BJ (cell line): ENCODE measurements around a stretch of chr9.

- CAGE, long polyA plus RNA: no peak
- RRBS: no CpG with 5 or more reads among the region's 7 CpGs
Observed at GRCh38 chr9:113166410-113166940, 15.7 kb downstream of the SLC31A2 start.

DNA sequence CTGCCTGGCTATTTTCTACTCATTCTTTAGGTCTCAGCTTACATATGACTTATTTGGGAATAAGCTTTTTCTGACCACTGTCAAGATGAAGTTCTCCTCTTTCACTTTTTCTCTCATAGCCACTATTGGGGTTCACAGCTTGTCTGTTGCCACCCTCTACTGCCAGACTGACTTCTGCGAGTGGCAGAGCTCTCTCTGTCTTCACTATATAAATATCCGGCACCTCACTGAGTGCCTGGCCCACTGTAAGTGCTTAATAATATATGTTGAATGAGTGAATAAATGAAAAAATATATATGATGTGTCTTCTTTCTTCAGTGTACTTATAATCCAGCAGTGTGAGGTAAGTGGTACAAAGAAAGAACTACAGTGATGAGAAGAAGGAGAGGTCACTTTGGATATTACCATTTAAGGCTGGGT, 15.0 kb upstream of the RGS3 start:
- CAGE, long polyA plus RNA: no peak
- RRBS: no CpG with 5 or more reads among the region's 2 CpGs

- CAGE, long polyA plus RNA: no peak
- RRBS: no CpG with 5 or more reads among the region's 6 CpGs
Observed at GRCh38 chr9:113463952-113464475, 487 bp downstream of the RGS3 start.

GRCh38 chr9:113492139-113492830, 28.8 kb downstream of the RGS3 start:
- CAGE, long polyA plus RNA: no peak
- RRBS: no CpG with 5 or more reads among the region's 9 CpGs

DNA sequence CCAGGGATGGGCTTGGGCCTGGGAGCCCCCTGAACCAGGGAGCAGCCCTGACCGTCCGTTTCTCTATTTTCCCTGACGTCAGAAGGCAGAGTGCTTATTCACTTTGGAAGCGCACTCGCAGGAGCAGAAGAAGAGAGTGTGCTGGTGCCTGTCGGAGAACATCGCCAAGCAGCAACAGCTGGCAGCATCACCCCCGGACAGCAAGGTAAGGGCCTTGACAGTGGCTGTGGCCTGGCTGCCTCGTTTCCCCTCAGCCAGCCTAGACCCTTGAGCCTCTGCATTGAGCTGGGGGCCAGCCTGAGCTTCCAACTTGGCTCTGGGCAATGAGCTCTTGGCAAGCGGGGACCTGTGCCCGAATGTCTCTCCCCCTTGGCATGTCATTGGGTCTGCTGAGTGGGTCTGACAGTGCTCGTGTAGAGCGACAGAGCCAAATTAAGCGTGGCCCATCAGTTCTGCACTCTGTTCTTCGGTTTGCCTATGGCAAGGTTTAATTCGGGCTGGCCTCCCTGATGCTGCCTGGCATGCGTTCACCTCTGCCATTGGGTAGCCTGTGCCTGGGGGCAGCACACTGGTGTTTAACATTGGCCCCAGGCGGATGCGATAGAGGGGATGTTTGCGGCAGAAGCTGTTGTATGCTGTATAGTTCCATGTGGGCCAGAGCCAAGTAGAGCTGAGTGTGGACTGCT, 73.3 kb downstream of the RGS3 start:
- CAGE, long polyA plus RNA: no peak
- RRBS: no CpG with 5 or more reads among the region's 20 CpGs

- CAGE, long polyA plus RNA: no peak
- RRBS: no CpG with 5 or more reads among the region's 11 CpGs
Observed at GRCh38 chr9:113558953-113559700, 95.6 kb downstream of the RGS3 start.

DNA sequence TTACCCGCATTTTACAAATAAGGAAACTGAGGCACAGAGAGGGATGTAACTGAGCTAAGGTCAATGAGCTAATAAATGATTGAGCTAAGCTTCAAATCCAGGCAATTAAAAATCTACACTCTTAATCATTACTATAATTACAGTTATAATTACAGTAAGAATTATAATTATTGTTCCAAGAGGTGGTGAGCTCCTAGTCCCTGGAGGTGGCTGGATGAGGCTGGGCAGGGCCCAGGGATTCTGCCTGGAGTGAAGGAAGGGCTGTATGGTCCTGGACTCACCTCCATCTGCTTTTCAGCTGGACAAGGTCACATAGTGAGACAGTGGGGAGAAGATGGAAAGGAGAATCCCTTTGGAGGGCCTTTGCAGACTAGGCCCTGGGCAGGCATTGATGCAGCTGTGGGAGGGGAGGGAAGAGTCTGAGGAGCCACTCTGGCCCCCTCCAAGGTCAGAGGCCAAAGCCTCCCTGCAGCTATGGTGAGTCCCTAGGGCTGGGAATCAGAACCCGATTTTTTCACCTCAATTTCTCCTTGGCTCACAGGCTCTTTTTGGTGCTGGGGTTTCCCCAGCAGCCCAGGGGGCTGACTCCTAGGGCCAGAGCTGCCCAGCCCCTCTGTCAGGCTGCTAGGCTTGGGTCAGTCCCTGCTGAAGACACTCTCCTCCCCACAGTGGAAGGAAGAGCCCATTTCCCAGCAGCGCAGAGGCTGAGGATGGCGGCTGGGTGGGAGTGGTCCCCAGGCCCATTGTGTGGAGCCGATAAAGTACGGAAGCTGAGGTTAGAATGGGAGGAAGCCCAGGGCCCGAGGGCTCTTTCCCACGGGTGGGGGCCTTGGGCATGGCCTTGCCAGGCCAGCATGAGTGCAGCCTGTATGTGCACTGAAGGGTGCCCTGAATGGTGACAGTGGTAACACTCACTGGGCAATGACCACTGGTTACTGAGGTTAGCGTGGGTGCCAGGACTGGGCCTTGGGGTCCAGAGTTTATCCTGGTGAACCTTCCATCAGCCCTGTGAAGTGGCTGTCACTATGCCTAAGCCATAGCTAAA, 125.6 kb downstream of the RGS3 start:
- CAGE, long polyA plus RNA: no peak
- RRBS: no CpG with 5 or more reads among the region's 9 CpGs

GRCh38 chr9:113597864-113598847, 134.6 kb downstream of the RGS3 start:
- CAGE, long polyA plus RNA: no peak
- RRBS: no CpG with 5 or more reads among the region's 9 CpGs

DNA sequence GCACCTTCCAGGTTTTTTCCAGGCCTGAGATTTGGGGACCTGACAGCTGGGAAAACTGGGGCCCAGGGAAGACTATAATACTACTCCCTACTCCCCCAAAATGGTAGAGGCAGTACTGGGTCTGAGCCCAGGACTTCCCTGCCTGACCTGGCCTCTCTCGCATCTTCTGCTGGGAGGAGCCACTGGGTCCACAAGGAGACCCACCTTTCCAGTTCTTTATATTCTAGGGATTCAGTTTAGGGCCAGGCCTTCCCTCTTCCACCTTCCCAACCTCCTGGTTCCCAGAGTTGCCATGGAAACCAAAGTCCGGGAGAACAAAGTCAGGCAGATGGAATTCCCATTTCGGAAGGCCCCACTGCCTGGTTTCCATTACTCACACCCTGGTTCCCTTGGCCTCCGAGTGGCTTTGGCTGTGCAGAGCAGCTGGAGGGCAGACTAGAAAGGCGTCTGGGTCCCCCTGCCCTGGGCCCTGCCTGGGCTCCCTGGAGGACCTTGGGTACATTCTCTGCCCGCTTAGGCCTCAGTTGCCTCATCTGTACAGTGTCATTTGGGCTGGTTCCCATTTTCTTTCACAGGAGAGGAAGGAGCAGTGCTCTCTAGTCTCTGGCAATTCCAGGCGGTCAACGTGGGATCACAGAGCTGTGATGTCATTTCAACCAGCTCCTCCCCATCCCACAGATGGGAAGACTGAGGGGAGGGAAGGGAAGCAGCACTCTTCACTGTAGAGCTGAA, 136.1 kb downstream of the RGS3 start:
- CAGE, long polyA plus RNA: no peak
- RRBS: no CpG with 5 or more reads among the region's 8 CpGs

GRCh38 chr9:113602567-113603311, 139.2 kb downstream of the RGS3 start:
- CAGE, long polyA plus RNA: no peak
- RRBS: no CpG with 5 or more reads among the region's 14 CpGs

DNA sequence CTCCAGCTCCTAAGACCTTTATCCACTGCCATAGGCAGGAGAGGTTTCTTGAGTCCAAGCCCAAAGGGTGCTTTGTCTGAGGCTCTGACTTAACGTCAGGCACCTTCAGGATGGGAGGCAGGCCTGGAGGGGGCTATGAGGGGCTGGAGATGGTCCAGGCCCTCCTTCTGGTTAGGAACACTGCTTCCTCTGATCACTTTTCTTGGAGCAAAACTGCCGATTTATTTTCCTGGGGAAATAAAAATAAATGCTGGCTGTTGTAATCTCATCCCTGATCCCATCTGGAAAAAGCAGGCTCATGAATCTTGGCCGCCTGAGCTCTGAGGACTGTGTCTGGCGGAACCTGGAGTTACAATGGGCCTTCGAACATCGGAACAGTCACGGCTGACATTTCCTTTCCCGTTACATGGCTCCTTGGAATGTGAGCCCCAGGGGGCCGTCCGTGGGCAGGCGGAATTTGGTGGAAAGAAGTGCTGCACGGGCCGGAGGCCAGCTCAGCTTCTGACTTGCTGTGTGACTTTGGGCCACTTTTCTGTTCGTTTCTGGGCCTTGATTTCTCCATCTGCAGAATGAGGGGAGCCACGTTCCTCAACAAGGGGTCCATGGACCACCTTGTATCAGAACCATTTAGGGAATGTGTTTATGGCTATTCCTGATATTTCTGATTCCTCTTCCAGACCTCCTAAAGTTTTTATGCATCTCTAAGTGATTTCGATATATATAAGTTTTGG, 157.9 kb downstream of the RGS3 start:
- CAGE, long polyA plus RNA: no peak
- RRBS: no CpG with 5 or more reads among the region's 16 CpGs

GRCh38 chr9:113910062-113910665, 34.1 kb downstream of the ZNF618 start:
- CAGE, long polyA plus RNA: no peak
- RRBS: no CpG with 5 or more reads among the region's 11 CpGs

DNA sequence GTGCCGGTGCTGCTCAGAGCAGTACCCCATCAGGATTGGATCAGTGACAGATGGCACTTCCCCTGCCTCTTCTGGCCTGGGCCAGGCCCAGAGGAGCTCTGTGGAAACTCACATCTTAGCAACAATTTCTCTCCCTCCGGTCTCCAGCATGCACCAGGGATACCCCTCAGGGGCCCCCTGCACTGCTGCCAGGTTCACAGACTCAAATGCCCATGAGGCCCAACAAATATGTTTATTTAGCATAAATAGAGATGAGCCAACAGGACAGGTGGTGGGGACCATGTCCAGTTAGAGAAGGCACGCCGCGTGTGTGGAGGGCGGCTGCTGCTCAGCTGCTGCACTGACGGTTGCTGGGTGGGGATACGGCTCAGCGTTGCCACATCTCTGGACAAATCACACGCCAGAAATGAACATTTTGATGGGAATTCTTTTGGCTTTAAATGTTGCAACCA, 89.1 kb downstream of the AMBP start:
- CAGE, long polyA plus RNA: no peak
- RRBS: no CpG with 5 or more reads among the region's 10 CpGs

- CAGE, long polyA plus RNA: no peak
- RRBS: no CpG with 5 or more reads among the region's 4 CpGs
Observed at GRCh38 chr9:113989439-113989809, 88.7 kb downstream of the AMBP start.

DNA sequence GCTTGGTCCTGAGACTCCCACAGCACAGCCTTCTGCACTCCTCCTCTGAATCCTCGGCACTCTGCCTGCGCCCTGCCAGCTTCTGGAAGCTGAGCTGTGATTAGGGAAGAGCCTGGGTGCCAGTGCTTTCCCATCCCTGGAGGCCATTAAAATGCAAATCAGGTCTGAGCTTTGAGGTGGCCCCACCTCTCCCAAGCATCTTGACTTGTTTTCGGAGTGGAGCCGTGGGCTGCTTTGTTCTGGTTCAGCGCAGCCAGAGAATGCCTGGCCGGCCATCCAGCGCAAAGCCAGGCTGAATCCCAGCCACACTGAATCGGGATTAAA, 40.0 kb downstream of the AMBP start:
- CAGE, long polyA plus RNA: no peak
- RRBS: no CpG with 5 or more reads among the region's 8 CpGs

DNA sequence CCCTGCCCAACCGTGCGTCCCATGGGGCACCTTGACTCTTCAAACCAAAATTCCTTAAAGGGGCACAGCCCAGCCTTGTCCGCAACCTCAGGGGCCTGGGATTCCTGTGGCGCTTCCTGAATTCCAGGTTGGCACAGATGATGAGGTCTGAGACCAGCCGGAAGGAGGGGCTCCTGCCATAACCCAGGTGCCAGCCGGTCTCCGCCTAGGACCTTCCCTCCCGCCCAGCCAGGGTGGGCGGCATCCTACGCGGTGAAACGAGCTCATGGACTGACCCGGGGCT, 23.1 kb downstream of the AMBP start:
- CAGE, long polyA plus RNA: no peak
- RRBS: 51% methylated on average over 7 of the region's 13 CpGs

GRCh38 chr9:114168391-114169209, 13.3 kb downstream of the COL27A1 start:
- CAGE, long polyA plus RNA: no peak
- RRBS: 83% methylated on average over 1 of the region's 26 CpGs

DNA sequence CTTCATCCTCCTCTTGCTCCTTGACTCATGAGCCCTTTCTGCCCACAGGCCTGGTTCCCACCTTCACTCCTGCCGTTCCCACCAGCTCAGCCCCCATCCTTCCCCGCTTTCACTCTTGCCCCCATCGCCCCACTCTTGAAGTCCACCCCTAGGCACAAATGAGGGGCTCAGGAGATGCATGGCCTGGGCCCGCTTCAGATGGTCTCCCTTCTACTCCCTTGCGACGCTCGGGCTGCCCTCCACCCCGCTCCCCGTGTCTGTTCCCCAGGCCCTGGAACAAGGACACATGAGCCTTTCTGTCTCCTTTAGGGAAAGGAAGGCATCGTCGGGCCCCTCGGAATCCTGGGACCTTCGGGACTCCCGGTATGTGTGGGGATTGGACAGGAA, 22.1 kb upstream of the ORM1 start:
- CAGE, long polyA plus RNA: no peak
- RRBS: no CpG with 5 or more reads among the region's 14 CpGs

GRCh38 chr9:114314946-114315329, 8.0 kb upstream of the ORM1 start:
- CAGE, long polyA plus RNA: no peak
- RRBS: no CpG with 5 or more reads among the region's 4 CpGs

- CAGE, long polyA plus RNA: no peak
- RRBS: no CpG with 5 or more reads among the region's 3 CpGs
Observed at GRCh38 chr9:114318997-114319590, 3.8 kb upstream of the ORM1 start.